ENCODE results near the genes B3GALT6 and MRPL20.

GRCh38 chr1:788485-789269 lies 102.2 kb upstream of the OR4F16 start:
- PRO-cap, result no peak

- PRO-cap, result no peak
Measured at GRCh38 chr1:856026-856706, 67.6 kb upstream of the SAMD11 start.

DNA sequence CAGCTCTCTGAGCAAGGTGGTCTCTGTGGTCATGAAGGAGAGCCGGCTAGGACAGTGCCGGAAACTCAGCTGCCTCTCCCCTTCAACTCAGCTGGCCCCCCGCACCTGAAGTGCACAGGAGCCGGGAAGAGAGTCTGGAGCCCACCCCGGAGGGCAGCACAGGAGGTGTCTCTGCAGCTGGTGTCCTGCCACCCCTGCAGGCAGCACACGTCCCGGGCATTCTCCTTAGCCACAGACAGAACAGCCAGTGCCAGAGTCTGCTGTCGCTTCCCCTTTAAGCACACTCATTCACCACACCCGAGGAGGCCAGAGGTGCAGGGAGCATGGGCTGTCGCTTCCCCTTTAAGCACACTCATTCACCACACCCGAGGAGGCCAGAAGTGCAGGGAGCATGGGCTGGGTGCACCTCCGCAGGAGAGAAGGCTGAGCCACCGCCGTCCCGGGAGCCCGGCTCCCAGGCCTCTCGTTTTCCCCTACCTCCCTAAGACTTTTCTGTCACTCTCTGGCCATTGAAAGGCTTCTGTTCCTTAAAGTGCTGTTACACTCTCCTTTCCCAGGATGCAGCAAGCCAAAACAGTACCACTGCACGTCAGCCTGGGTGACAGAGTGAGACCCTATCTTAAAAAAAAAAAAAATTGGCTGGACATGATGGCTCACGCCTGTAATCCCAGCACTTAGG lies 17.0 kb upstream of the SAMD11 start:
- PRO-cap, result no peak

GRCh38 chr1:1055967-1056117 lies 18.3 kb downstream of the RNF223 start:
- PRO-cap, result no peak

DNA sequence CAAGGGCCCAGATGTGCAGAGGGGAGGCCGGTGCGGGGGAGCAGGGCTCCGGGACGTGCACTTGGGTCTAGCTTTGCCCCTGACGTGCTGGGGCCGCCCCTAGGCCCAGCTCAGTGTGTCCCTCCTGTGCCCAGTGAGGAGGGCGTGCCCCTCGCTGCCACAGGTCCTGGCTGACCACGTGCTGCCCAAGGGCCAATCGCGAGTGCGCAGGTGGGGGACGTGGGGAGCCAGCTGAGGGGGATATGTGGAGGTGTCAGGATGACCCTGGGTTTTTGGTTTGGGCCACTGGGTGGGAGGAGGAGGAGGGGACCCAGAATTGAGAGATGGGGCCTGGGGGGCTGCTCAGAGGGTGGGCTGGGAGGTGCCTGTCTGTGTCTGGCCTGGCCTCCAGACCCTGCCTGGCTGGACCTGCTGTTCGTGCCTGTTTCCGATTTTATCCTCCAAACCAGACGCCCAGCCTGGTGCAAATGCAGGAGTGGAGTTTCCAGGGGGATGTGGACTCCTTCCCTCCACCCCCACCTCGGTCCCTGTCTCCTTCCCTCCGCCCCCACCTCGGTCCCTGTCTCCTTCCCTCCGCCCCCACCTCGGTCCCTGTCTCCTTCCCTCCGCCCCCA lies 6.1 kb upstream of the RNF223 start:
- PRO-cap, result no peak

- PRO-cap, result no peak
Measured at GRCh38 chr1:1145137-1145428, 28.6 kb upstream of the TTLL10 start.

DNA sequence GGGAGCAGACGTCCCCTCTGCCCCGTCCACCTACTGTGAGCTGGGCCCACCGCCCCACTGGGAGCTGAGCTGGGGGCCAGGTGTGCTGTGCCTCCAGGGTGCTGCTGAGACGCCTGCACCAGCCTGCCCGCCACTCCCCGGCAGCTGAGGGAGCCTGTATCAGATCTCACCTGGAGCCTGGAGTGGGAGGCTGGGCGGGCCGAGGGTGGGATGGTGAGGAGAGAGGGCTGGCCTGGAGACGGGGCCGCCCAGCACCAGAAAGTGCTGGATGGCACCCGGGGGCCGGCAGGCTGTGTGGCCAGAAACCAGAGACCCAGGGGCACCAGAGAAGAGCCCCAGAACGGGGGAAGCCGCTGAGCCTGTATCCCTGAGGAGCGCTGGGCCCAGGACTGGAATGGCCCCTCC lies 3.5 kb downstream of the TNFRSF18 start:
- PRO-cap, result no peak

GRCh38 chr1:1212891-1213269 lies 1.1 kb downstream of the TNFRSF4 start:
- PRO-cap, result unidirectional peak, minus-strand start at chr1:1212980

DNA sequence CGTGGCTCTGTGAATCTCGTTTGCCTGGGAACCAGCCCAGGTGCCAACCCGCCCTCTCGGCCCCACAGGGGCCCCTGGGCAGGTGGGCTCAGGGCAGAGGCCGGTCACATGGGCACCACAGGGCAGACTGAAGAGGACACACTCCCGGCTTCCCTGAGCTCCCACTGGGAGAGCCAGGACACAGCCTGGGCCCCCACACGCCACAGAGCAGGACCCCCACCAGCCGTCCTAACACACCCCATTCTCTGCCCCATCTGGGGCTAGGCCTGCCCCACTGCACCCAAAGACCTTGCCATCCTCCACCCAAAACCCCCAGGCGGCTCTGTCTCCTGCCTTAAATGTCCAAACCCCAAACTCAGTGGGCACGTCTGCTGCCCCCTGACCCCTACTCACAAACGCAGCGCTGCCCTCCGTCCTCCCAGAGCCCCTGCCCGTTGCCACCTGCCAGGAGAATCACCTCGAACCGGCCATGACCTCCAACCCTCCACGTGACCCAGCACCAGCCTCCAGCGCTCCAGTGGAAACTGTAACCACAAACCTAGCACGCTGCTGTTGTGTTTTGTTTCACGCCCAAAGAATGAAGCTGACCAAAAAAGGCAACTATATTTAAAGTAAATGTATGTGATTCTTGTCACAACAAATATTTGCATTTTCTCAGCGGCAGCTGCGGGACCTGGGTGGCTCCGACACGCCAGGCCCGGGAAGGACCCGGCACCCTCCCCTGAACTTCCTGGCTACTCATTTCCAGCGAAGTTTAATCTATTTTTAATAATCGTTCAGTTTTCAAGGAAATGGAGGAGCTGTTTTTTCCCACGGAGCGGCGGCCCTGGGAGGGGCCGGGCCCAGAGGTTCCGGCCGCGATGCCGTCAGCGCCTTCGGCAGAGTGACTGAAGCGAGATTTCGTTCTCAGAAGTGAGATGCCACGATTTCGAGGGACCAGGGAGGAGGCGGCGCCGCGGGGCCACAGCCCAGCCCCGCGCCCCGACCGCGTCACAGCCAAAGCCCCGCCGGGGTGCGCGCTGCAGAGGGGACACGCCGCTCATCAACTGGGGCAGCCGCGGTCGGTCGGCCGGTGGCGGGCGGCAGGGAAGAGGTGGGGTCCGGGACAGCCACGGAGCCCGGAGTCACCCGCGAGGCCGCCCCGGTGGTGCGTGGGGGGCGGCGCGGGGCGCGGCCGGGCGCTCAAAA lies 2.8 kb upstream of the TNFRSF4 start:
- PRO-cap, result no peak

DNA sequence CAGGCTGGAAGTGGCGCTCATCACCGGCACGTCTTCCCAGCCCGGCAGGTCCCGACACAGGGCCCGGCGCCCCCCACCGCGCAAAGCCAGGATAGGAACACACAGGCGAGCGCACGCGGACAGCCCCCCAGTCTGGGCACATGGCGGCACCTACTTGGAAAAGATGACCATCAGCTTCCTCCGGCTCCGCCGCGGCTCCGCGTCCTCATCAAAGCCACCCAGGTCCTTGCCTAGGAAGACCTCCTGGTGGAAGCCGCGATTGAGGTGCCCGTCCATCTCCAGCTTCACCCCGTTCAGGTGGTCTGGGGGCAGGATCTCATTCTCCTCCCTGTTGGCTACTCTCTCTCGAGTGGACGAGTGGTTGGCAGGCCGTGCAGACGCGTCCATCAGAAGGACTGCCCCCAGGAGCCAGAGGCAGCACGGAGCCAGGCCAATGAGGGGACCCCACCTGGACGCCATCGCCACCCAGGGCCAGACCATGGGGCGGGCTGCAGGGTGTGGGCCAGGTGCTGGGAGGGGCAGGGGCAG lies 3.4 kb downstream of the SDF4 start:
- PRO-cap, result no peak

DNA sequence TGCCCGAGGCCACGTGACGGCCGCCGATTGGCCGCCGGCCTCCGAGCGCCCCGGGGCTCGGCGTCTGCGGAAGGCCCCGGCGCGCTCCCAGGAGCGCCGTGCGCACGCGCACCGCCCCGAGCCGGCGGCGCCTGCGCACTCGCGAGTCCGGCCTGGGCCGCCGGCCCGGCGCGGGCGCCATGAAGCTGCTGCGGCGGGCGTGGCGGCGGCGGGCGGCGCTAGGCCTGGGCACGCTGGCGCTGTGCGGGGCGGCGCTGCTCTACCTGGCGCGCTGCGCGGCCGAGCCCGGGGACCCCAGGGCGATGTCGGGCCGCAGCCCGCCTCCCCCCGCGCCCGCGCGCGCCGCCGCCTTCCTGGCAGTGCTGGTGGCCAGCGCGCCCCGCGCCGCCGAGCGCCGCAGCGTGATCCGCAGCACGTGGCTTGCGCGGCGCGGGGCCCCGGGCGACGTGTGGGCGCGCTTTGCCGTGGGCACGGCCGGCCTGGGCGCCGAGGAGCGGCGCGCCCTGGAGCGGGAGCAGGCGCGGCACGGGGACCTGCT lies at the start of gene B3GALT6:
B3GALT6 (plus strand) TSS at position 138 of the 538 bp plus-strand sequence.
- PRO-cap, result bidirectional peak, plus-strand start at position 144 of the sequence, minus-strand start outside the sequence; bidirectional peak, plus-strand start at position 457 of the sequence, minus-strand start at position 361 of the sequence

GRCh38 chr1:1237182-1237733 lies 5.2 kb downstream of the B3GALT6 start:
- PRO-cap, result no peak

GRCh38 chr1:1298541-1299108 lies 9.1 kb downstream of the ACAP3 start:
- PRO-cap, result no peak

DNA sequence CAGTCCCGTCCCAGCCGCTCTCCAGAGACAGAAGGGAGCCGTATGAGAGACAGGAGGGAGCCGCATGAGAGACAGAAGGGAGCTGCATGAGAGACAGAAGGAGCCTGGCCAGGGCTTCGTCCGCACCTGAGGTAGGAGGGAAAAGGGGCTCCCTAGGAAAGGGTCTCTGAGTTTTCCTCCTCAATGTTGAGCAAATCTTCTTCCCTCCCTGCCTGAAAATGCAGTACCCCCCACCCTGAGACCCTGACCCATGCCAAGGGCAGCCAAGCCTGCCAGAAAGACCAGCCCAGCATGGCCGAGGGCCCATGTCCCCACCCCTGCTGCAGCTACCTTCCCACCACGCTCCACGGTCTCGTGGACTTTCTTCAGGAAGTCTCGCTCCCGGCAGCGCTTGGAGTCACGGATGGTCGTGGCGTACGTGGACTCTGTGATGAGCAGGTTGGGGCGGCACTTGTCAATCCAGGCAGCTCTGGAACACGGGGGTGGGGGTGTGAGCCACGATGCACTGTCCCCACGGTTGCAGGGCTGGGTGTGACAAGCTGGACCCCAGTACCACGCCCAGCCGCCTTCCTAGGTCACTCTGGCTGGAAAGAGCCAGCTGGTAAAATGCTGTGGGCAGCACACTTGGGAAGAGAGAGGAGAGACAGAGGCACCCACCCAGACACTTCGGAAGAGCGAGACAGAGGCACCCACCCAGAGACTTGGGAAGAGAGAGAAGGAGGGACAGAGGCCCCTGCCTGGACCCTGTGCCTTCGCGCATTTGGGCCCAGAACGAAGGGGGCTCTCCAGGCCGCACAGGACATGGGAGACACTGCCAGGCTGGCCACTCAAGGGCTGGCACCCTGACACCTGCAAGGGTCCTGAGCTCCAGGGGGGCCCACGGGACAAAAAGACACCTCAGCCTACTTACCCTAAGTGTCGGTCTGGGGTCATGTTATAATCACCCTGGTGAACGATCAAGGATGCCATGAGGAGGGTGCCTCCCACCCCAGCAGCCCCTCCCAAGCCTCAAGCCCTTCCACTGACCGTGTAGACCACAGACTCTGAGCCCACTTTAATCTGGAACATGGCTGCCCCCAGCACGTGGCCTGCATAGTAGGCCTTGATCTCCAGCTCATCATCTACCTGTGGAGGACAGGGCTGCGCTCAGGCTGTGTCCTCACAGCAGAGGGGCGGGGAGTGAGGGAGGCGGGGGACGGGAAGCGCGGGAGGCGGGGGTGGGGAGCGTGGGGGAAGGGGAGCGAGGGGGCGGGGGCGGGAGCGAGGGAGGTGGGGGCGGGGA lies 6.5 kb downstream of the PUSL1 start:
- PRO-cap, result no peak

DNA sequence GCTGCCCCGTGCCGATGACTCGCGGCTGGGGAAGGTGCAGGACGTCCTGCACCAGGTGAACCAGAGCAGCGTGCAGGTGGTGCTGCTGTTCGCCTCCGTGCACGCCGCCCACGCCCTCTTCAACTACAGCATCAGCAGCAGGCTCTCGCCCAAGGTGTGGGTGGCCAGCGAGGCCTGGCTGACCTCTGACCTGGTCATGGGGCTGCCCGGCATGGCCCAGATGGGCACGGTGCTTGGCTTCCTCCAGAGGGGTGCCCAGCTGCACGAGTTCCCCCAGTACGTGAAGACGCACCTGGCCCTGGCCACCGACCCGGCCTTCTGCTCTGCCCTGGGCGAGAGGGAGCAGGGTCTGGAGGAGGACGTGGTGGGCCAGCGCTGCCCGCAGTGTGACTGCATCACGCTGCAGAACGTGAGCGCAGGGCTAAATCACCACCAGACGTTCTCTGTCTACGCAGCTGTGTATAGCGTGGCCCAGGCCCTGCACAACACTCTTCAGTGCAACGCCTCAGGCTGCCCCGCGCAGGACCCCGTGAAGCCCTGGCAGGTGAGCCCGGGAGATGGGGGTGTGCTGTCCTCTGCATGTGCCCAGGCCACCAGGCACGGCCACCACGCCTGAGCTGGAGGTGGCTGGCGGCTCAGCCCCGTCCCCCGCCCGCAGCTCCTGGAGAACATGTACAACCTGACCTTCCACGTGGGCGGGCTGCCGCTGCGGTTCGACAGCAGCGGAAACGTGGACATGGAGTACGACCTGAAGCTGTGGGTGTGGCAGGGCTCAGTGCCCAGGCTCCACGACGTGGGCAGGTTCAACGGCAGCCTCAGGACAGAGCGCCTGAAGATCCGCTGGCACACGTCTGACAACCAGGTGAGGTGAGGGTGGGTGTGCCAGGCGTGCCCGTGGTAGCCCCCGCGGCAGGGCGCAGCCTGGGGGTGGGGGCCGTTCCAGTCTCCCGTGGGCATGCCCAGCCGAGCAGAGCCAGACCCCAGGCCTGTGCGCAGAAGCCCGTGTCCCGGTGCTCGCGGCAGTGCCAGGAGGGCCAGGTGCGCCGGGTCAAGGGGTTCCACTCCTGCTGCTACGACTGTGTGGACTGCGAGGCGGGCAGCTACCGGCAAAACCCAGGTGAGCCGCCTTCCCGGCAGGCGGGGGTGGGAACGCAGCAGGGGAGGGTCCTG lies 1.6 kb downstream of the TAS1R3 start:
- PRO-cap, result unidirectional peak, minus-strand start at position 118 of the sequence

DNA sequence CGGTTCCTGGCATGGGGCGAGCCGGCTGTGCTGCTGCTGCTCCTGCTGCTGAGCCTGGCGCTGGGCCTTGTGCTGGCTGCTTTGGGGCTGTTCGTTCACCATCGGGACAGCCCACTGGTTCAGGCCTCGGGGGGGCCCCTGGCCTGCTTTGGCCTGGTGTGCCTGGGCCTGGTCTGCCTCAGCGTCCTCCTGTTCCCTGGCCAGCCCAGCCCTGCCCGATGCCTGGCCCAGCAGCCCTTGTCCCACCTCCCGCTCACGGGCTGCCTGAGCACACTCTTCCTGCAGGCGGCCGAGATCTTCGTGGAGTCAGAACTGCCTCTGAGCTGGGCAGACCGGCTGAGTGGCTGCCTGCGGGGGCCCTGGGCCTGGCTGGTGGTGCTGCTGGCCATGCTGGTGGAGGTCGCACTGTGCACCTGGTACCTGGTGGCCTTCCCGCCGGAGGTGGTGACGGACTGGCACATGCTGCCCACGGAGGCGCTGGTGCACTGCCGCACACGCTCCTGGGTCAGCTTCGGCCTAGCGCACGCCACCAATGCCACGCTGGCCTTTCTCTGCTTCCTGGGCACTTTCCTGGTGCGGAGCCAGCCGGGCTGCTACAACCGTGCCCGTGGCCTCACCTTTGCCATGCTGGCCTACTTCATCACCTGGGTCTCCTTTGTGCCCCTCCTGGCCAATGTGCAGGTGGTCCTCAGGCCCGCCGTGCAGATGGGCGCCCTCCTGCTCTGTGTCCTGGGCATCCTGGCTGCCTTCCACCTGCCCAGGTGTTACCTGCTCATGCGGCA lies 2.7 kb downstream of the TAS1R3 start:
- PRO-cap, result no peak

GRCh38 chr1:1343035-1343414 lies 6.2 kb downstream of the DVL1 start:
- PRO-cap, result no peak

DNA sequence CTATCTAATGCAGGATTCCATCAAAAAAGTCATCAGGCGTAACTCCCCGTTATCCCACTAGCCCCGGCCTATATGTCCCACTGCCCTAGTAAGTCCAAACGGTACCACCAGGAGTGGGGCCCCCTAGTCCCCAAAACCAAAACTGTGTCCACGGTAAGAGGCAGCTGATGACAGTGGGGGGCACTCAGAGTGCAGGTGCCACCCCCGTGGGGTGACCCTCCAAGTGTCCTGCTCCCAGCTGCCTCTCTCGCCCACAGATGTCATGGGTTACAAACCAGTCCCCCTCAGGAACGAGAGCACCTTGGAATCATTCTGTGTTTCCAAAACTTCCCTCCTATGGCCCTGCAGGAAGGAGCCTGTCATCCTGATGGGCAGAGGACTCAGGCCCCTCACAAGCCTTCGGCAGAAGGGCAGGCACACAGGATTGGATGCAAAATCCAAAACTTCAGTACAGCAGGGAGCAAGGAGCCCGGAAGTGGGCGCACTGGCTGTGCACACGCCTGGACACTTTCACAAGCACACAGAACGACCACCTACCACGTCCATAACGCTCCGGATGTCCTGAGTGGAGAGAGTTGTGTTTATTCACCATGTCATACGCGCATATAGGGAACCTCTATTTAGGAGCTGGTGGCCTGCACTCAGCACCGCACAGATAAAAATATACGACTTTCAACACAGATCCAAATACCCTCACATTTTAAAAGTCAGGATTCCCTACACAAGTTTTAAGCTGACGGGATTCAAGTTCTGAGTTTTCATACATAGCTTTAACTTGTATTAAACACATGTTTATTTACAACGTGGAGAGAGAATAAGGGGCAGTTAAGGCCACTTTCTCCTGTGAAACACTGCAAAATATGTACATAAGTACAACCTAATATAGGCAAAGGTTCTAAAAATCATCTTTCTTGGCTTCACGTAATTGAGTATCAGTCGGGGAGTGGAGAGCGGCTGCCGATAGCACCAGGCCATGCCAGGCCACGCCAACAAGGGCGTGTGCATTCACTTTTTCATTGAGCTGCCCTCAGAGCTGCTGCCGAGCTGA lies 11.3 kb upstream of the AURKAIP1 start:
- PRO-cap, result no peak

DNA sequence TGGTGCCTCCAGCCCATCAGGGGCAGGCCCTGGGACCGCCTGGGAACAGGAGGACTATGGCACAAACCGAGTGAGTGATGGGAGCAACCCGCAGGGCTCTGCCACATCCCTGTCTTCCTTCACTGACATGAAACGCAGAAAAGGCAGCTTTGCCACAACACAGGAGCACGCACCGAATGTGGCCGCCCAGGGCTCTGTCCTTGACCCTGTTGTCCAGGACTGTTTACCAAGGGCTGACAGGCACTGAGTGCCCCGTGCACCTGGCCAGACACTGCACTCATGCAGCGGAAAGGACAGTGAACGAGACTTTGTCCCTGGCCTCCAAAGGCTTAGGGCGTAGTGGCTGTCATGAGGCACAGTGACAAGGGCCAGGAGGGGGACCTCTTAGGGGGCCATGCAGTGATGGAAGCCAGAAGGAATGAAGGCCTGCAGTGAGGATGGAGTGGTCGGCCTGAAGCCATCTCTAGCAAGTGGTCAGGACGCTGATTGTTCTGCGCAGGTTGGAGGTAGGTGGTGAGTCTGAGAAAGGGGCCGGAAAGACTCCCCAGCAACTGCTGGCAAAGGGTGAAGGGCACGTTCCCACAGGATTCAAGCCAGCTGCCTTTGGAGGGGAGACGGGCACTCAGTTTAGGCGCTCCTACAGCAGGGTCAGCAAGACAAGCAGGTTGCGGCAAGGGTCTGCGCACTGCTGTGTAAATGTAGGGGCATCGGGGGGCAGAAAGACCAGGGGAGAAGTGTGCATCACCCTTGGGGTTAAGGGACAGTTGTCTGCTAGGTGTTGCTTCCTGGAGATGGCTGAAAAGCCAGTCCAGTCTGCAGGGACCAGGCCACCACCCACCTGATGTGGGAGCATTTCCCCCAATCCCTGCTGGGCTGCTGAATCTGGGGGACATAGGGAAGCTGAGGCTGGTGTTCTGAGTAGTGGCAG lies 1.9 kb upstream of the CCNL2 start:
- PRO-cap, result no peak

- PRO-cap, result bidirectional peak, plus-strand start at chr1:1407377, minus-strand start at chr1:1407247
Measured at GRCh38 chr1:1407120-1408264, at the start of gene MRPL20. TSS of gene MRPL20 (minus strand) at chr1:1407293.